Measurements from ENCODE around the gene CEP68.

DNA sequence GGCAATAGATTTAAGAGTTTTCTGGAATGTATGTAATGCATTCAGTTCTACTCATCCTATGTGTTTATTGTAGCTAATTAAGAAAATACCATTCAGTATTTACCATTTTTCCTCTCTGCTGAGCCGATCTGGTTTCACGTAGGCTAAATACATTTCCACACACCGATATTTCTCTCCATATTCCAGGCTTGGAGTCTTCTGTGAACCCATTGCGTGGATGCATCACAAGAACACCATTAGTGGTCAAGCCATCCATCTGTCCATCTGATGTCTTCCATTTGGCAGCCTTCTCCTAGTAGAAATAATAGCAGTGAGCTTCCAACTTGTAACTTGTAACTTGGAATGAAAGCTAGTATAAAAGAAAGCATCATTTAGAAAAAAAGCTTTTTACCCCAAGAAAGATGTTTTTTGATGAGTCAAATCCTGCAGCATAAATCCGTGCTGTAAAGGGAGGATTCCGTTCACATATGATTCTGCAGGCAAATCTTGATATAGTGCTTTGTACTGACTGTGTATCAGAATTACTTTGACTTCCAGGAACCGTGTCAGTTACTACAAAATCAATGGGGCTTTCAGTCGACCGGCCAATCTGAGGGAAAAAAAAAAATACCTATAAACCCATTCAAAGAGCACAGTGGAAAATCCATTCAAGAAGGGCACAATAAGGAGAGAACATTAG is 48.1 kb downstream of the PELI1 start:
- RRBS, result no CpG with 5 or more reads among the region's 9 CpGs

- RRBS, result no CpG with 5 or more reads among the region's 17 CpGs
These were observed 110.5 kb upstream of the PELI1 start for GRCh38 chr2:64254584-64255179.

DNA sequence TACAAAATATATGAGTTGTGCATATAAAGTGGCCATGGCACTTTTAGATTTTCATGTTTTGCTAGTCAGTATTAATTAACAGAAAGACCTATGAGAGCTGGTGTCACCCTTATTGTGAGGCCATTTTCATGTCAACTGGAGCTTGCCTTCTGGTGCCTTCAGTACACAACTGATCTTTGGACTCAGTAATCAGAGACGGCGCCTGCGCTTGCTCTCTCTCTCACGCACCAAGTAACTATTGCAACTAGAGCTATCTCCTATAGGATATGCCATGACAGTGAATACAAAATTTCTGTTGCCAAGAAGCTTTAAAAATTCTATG is 3.0 kb downstream of the SERTAD2 start:
- RRBS, result no CpG with 5 or more reads among the region's 4 CpGs

GRCh38 chr2:64679644-64680136 is 26.0 kb upstream of the SERTAD2 start:
- RRBS, result no CpG with 5 or more reads among the region's 3 CpGs

- RRBS, result no CpG with 5 or more reads among the region's 37 CpGs
These were observed 96.9 kb upstream of the SERTAD2 start for GRCh38 chr2:64750491-64751107.

DNA sequence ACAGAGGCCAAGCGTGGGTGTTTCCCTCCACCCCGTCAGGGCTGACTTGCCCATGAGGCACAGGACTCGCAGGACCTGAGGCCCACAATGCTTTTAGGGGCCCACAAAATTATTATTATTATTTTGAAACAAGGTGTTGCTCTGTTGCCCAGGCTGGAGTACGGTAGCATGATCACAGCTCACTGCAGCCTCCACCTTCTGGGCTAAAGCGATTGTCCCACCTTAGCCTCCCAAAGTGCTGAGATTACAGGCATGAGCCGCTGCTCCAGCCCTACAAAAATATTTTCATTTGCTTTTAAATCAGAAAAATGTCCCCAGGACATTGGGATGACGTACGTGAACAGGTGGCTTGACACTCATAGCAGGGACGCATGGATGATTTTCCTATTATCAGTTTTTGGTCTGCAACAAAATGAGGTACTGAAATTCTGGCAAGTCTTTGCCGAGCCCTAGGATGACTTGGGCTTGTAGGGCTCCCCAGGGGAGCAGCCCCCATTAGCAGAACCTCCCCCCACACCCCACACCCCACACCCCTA is 29.2 kb upstream of the CEP68 start:
- RRBS, result no CpG with 5 or more reads among the region's 10 CpGs

DNA sequence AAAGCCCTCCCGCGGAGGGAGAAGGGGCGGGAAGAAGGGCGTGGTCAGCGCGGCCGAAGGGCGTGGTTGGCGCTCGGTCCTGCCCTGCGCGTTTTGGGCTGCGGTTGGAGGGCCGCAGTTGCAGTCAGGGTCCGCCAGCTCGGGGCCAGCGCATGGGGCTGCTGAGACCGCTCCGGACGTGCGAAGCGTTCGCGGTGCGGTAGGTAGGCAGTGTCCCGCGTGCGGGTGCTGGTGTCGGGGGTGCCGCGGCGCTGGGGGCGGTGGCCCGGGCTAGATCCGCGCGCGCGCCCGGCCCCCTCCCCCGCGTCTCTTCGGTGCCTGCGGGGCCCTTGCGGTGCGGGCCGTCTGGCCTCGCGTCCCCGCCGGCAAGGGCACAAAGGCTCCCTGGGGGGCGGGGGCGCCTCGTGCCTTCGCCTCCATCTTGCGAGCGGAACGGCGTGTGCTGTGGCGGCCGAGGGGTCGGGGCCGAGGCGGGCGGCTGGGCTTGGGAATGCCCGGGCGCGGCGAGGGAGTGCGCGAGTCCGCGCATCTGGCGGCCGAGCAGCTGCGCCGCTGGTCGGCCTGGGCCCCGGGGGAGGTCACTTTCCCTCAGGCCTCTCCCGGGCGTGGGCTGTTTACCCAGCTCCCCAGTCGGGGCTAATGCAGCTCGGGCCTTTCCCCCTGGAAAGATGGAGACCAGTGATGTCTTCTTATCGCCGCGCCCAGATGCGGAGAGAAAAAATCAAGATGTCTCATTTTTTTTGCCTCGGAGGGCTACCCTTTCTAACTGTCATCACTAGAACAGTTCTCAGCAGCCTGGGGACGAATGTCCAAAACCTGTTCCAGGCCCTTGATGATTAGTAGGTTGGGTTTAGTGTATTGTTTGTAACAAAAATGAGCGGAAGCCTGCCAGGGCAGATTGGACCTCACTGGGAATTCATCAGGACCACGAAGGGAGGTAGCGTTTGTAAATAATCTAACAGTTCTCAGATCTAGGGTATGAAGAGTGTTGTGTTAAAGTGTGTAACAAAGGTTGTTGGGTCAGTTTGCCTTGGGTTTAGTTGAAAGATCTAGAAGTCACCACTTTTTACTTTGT is at the start of gene CEP68:
Gene CEP68, plus strand, starts transcription at position 91 of the 1,075 bp plus-strand sequence.
- RRBS, result under 1% methylated on average over 32 of the region's 92 CpGs

DNA sequence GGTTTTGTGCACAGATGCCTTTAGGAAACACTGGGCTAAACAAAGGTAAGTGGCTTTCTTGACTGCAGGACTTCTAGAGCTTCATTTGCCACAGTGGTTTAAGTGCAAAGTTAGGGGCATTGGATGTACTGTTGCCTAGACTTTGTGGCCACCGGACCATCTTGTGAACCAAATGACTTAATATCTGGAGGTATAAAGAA is 17.0 kb downstream of the CEP68 start:
- RRBS, result no CpG with 5 or more reads among the region's 1 CpG

DNA sequence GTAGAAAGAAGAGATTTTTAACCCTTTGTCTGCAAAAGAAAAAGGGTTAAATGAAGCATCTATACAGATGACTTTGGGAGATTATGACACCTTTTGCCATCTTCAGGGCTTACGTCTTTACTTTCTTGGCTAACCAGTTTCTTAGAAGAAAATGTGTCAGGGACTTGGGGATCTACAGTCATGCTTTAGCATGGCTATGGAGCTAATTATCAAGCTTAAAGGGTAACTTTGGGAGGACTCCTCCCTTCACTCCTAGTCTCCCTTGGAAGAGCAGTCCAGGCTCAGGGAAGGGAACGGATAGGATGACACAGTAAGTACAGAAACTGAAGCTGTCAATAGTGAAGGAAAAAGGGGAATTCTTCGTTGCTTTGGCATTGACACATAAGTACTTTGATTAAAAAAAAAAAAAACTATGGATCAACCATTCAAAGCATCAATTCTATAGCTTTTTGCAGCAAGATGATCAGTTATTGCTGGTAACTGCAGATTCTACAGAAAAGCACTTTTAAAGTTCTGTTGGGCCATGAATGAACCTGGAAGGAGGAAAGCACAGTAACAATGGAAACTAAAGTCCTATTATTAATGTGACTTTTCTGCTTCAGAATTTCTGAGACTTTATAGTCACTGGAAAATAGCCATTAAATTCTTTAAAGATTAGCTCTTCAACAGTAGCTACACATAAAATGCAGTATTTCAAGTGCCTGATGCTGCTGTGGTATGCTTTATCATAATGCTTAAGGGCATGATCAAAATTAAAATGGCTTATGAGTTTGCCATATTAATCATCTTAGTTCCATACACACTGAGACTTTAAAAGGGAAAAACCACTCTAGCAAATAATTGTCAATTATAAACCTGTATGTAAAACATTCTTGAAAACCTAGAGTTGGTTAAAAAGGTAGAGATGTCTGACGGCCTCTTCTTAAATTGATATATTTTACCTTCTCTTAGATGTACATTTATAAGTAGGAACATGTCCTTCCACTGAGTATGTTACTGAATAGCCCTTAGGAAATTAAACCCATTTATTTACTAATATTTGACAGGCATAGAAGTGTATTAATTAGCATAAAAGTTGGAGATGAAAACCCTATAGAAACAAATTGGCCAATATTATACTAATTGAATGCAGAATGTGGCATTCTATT is 28.3 kb downstream of the CEP68 start:
- RRBS, result no CpG with 5 or more reads among the region's 4 CpGs

DNA sequence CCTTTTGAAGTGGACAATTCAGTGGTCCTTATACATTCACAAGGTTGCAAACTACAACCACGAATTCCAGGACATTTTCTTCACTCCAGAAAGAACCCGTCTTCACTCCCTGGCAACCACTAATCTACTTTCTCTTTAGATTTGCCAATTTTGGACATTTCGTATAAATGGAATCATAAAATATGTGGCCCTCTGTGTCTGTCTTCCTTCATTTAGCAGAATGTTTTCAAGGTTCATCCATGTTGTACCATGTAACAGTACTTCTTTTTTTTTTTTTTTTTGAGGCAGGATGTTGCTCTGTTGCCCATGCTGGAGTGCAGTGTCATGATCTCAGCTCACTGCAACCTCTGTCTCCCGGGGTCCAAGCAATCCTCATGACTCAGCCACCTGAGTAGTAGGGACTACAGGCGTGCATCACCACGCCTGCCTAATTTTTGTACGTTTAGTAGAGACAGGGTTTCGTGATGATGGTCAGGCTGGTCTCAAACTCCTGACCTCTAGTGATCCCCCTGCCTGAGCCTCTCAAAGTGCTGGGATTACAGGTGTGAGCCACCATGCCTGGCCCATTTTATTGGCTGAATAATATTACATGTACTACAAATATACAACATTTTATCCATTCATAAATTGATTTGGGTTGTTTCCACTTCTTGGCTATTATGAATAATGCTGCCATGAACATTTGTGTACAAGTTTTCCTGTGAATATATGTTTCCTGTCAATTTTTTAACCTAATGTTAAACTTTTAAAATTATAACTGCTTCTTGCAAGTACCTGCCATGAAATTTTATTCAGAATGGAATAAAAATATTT is 31.1 kb downstream of the RAB1A start:
- RRBS, result no CpG with 5 or more reads among the region's 8 CpGs

- RRBS, result no CpG with 5 or more reads among the region's 8 CpGs
These were observed 35.7 kb upstream of the RAB1A start for GRCh38 chr2:65165479-65166047.

DNA sequence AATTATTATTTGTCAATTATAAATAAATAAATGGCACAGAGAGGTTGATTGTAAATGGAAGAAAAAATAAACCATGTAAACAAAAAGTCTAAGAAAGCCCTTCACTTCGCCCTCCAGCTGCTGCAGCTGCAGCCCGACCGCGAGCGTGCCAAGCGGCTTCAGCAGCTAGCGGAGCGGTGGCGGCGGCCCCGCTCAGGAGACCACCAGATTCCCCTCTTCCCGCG is 22.8 kb upstream of the ACTR2 start:
- RRBS, result no CpG with 5 or more reads among the region's 13 CpGs

- RRBS, result no CpG with 5 or more reads among the region's 6 CpGs
These were observed 689 bp upstream of the ACTR2 start for GRCh38 chr2:65227005-65227278.

GRCh38 chr2:65270358-65271007 is 42.9 kb downstream of the ACTR2 start:
- RRBS, result no CpG with 5 or more reads among the region's 6 CpGs

- RRBS, result no CpG with 5 or more reads among the region's 7 CpGs
These were observed 49.6 kb downstream of the ACTR2 start for GRCh38 chr2:65277073-65277809.

DNA sequence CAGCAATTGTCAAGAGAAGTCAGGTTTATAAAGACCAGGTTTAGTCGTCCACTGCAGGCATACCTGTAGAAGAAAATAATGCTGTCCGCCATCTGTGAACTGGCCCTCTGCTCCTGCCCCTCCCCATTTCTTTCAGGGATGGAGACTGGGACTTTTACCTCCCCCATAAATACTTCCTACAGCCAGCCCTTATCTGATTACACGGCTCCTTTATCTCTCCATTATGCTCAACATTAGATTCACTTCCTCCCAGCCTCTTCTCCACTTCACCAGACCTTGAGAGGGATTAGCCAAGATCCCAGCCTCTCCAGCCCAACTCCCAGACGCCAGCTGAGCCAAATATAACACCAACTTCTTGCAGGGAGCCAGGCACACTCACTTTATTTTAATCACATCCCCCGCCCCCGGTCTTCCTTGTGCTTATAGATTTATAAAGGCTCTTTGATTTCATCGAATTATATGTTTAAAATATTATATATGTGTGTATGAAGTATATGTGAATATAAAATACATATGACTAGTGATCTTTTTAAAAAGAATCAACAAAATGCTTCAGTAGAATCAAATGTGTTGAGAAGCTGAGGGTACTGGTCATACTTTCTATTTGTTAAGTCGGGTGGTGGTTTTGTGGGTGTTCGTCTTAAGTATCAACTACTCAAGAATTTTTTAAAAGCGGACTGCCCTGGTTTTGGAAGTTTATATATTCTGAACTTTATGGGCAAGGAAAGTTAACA is 81.0 kb downstream of the SPRED2 start:
- RRBS, result no CpG with 5 or more reads among the region's 10 CpGs

GRCh38 chr2:65420617-65421770 is 11.4 kb downstream of the SPRED2 start:
- RRBS, result no CpG with 5 or more reads among the region's 7 CpGs

- RRBS, result no CpG with 5 or more reads among the region's 1 CpG
These were observed 6.1 kb upstream of the SPRED2 start for GRCh38 chr2:65438420-65438947.